ENCODE results near the genes SGCE and ASB4.

DNA sequence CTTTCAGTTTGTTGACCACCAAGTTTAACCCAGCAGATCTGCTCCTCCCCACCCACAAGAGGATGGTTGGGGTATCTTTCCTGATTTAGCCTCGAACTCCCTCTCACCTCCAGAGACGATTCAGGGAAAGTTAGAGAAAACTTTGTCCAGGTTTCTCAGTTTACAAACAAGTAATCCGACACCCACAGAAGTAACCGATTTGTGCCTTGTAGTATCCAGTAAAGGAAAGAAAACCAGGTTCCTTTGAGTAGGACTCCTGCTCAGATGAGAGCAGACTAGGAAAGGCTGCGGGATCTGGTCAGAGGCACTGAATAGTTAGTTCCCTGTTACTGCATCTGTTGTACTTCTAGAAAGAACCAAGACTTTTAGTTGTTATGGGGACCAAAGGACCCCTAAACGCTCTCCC lies 450 bp upstream of the BET1 start:
- PRO-cap, result no peak

DNA sequence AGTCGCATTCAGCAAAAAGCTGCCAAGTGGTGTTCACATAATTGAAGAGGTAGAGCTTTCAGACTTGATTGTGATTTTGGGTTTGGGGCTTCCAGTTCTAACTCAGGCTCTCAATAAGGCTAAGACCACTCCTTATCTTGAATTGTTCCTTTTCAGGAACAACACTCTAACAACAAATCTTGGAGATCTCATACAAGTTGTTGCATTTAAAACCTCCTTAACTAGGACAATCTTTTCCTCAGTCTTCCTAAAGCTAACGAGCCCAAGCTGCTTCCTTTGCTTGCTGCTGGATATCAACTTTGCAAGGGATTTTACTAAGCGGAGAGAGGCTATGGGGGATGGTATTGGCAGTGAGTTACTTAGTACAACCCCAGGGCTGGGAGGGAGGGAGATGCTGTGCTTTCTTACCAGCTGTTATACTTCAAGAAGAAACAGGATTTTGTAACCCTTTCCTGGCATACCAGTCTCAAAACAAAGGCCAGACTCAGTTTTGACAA lies 19.6 kb upstream of the COL1A2 start:
- PRO-cap, result unidirectional peak, minus-strand start at position 295 of the sequence

- PRO-cap, result no peak
Observed at GRCh38 chr7:94389774-94390488, 4.8 kb upstream of the COL1A2 start.

GRCh38 chr7:94395982-94397262 lies 1.7 kb downstream of the COL1A2 start:
- PRO-cap, result unidirectional peak, minus-strand start at chr7:94396176; unidirectional peak, minus-strand start at chr7:94396496

- PRO-cap, result no peak
Observed at GRCh38 chr7:94424065-94424551, 29.4 kb downstream of the COL1A2 start.

GRCh38 chr7:94509950-94510410 lies 371 bp downstream of the CASD1 start:
- PRO-cap, result bidirectional peak, plus-strand start at chr7:94510344, minus-strand start at chr7:94510211

GRCh38 chr7:94655436-94656505 lies at the start of gene SGCE:
Gene SGCE, minus strand, starts transcription at chr7:94656133.
- PRO-cap, result bidirectional peak, plus-strand start at chr7:94656354, minus-strand start at chr7:94656148

DNA sequence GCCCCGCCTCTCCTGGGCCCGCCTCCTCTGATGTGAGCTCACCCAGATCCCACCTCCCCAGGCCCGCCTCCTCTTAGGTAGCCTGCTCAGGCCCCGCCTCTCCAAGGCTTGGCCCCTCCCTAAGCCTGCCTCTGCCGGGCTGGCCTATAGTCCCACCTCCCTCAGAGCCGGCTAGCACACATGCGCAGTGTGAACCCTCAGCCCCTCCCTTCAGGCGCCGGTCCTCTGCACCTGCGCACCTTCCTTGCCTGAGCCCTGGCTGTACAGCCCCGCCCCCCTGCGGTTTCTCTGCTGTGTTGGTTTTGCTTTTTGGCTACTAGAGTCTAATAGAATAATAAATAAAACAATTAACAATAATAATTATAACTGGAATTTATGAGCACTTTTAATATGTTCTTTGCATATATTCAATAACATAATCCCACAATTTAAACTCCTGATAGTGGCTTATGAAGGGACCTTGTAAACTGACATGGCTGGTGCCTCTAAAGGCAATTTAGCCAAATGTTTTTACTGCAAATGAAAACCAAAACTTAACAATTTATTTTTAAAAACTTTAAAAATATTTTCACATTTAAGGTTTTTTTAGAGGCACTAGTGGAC lies 2.5 kb upstream of the SGCE start:
- PRO-cap, result no peak

- PRO-cap, result no peak
Observed at GRCh38 chr7:95401456-95402035, 5.4 kb upstream of the PON3 start.

DNA sequence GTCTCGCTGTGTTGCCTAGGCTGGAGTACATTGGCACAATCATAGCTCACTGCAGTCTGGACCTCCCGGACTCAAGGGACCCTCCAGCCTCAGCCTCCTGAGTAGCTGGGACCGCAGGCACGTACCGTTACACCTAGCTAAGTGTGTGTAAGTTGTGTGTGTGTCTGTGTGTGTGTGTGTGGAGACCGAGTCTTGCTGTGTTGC lies 563 bp upstream of the PON2 start:
- PRO-cap, result no peak

DNA sequence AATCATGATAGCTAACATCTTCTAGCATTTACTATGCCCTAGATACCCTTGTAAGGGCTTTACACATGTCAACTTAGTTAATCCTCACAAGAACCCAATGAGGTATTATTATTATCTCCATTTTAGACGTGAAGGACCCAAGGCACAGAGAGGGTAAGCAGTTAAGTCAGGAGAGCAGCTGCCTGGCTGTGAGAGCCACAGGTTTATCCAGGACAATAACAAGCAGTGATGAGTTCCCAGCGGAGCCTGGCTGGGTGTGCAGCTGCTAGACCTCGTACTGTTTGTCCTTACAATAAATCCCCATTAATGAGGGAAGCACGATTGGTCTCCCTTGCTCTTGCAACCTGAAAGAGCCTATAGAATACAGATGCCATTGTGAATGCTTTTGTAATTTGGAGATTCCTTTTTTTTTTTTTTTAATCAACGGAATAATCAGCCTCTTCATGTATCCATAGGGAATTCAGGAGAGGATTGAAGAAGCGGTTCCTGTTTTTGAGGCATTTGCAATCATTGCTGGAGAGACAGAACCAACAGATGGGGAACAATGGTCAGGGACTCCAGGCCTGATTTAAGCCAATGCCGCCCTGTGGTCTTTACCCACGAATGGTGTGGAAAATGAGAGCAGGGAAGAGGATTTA lies 12.4 kb upstream of the ASB4 start:
- PRO-cap, result no peak

DNA sequence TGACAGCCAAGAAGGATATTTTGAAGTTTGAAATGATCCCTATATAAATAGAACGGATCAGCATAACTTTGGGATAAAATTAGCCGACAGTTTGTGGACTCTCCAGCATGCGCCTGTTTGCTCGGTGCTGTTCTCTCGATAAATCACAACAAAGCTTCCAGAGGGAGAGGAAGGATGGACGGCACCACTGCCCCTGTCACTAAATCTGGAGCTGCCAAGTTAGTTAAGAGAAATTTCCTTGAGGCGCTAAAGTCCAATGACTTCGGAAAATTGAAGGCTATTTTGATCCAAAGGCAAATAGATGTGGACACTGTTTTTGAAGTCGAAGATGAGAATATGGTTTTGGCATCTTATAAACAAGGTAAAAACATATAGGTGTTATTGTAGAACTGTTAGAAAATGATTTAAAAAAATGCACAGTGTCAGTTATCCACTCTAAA lies at the start of gene ASB4:
Gene ASB4, plus strand, starts transcription at position 146 of the 440 bp plus-strand sequence.
- PRO-cap, result no peak

- PRO-cap, result no peak
Observed at GRCh38 chr7:95608106-95609140, 12.1 kb upstream of the PDK4 start.

DNA sequence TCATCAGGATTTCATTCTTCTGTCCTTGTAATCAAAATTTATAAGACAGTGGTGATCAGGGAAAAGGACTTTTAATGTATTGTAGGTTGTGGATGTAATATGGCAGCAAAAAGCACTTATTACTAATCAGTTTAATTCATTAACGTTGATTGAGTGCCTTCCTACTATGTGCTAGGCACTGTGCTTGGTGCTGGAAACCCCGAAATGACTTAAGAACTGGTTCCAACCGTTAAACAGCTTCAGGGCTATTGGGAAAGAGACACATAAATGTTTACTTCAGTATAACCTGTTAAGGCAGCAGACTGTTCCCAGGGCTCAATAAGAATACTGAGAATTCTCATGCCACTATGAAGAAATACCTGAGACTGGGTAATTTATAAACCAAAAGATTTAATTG lies 915 bp upstream of the SLC25A13 start:
- PRO-cap, result no peak

DNA sequence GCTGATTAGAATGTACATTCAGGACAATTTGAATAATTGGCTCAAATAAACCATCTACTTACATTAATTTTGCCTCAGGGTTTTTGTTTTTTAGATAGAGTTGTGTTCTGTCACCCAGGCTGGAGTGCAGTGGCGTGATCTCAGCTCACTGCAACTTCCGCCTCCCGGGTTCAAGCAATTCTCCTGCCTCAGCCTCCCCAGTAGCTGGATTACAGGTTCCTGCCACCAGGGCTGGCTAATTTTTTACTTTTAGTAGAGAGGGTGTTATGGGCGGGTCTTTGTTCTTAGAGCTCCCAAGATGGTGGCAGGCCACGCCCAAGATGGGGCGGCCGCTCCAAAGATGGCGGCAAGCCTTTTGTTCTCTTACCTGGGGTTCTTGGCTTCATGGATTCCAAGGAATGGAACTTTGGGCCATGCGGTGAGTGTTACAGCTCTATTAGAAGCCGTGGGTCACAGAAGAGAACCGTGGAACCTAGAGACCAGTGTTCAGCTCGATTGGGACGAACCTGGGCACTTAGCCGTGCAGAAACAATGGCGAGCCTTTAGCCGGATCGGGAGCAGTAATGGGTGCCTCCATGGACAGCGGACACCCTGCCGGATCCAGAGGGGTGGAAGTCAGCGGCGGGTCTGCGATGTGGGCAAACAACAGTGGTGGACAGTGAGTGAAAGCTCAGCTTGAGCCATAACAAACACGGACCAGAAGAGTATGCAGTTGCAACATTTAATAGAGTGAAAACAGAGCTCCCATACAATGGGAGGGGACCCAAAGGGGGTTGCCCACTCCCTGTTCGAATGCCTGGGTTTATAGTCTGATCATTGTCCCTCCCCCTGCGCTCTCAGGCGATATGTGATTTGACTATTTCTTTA lies 36.4 kb upstream of the SLC25A13 start:
- PRO-cap, result no peak

- PRO-cap, result no peak
Observed at GRCh38 chr7:97018741-97018940, 6.0 kb downstream of the DLX5 start.

DNA sequence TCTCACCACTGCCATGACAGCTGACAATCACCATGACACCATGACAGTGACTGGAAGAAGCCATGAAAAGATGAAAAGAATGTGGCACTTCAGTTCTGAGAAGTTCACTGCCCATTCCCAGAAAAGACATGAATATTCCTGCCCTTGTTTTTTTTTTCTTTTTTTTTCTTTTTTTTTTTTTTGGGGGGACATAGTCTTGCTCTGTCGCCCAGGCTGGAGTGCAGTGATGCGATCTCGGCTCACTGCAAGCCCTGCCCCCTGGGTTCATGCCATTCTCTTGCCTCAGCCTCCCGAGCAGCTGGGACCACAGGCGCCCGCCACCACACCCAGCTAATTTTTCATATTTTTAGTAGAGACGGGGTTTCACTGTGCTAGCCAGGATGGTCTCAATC lies 281.1 kb upstream of the TAC1 start:
- PRO-cap, result unidirectional peak, minus-strand start at position 157 of the sequence

DNA sequence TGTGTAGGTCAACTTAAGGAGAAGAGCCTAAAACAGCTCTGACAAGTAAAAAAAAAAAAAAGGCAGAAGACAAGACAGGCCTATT lies 293 bp upstream of the LMTK2 start:
- PRO-cap, result no peak

DNA sequence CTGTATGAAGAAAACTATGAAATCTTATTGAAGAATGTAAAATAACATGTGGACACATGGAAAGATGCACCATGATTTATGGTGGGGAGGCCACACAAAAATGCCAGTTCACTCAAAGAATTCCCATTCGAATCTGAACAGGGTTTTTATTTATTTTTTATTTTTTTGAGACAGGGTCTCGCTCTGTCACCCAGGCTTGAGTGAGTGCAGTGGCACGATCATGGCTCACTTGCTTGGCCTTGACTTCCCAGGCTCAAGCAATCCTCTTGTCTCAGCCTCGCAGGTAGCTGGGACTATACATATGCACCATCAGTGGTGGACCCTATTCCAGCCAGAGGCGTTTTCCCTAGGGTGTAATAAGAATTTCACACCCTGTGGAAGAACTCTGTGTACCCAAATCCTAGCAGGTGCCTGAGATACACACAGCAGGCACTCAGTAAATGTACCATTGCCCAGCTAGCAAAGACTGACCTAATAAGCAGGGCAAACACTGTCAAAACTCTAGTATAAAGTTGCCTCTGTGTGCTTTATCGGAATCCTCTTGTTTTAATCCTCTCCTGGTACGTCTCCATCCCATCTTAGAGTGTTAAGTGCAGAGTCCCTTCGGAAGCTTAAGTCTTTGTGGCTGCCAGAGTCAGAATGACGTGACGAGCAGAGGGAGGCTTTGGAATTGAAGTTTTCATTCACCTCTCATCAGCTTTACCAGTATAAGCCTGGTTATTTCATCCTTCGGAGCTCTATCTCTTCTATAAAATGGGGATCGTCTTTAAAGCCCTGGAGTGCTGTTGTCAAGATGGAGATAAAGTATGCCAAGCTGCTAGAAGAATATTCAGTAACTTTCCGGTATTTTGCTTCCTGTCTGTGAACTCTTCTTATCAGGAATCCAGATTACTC lies 33.6 kb upstream of the BHLHA15 start:
- PRO-cap, result no peak

DNA sequence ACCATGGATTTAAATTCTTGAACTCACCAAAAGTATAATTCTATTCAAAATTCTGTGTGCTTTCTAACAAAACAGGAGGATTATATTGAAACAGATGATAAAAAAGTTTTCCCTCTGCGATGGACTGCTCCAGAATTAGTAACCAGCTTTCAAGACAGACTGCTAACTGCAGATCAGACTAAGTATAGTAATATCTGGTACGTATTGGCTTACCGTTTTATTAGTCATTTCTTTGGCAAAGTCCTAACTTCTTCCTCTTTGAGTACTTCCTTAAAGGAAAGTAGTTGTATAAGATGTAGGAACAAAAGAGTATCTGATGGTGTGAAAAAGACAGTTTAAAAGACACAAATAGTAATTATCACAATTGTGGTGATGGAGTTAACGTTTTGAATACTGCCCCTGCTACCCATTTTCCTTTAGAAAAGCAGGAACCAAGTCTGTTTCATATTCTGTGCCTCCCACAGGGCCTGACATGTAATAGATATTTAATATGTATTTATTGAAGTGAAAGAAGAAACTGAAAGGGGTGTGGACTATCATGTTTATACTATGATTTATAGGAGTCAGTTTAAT lies 24.4 kb upstream of the BHLHA15 start:
- PRO-cap, result no peak